Metastatic Liver Carcinoma in the Lung (tissue), 2 donors: ENCODE measurements around a stretch of chr3.

GRCh38 chr3:195904315-195904680 lies 4.1 kb downstream of the TNK2 start:
- PRO-cap, 2 experiments, result no peak in any of the 2 experiments

- PRO-cap, 2 experiments, result no peak in any of the 2 experiments
Observed at GRCh38 chr3:195911289-195911725, 3.0 kb upstream of the TNK2 start.

DNA sequence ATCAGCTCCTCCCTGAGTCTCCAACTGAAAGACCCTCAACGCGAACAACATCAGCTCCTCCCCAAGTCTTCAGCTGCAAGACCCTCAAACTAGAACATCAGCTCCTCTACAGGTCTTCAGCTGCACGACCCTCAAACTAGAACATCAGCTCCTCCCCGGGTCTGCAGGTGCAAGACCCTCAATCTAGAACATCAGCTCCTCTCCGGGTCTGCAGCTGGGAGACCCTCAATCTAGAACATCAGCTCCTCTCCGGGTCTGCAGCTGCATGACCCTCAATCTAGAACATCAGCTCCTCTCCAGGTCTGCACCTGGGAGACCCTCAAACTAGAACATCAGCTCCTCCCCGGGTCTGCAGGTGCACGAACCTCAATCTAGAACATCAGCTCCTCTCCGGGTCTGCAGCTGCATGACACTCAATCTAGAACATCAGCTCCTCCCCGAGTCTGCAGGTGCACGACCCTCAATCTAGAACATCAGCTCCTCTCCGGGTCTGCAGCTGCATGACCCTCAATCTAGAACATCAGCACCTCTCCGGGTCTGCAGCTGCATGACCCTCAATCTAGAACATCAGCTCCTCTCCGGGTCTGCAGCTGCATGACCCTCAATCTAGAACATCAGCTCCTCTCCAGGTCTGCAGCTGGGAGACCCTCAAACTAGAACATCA lies 36.2 kb upstream of the TNK2 start:
- PRO-cap, 2 experiments, result no peak in any of the 2 experiments

GRCh38 chr3:195961402-195961862 lies 53.1 kb upstream of the TNK2 start:
- PRO-cap, 2 experiments, result no peak in any of the 2 experiments

- PRO-cap, 2 experiments, result no peak in any of the 2 experiments
Observed at GRCh38 chr3:196082556-196082710, 543 bp upstream of the TFRC start.

- PRO-cap, 2 experiments, result no peak in any of the 2 experiments
Observed at GRCh38 chr3:196202206-196203034, 8.8 kb downstream of the ZDHHC19 start.

DNA sequence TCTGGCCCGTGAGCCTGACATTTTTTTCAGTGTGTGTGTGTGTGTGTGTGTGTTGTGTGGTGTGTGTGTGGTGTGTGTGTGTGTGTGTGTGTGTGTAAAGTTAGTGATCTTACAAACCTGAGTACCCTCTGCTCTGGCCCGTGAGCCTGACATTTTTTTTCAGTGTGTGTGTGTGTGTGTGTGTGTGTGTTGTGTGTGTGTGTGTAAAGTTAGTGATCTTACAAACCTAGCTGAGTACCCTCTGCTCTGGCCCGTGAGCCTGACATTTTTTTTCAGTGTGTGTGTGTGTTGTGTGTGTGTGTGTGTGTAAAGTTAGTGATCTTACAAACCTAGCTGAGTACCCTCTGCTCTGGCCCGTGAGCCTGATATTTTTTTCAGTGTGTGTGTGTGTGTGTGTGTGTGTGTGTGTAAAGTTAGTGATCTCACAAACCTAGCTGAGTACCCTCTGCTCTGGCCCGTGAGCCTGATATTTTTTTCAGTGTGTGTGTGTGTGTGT lies 999 bp downstream of the DYNLT2B start:
- PRO-cap, 2 experiments, result no peak in any of the 2 experiments

DNA sequence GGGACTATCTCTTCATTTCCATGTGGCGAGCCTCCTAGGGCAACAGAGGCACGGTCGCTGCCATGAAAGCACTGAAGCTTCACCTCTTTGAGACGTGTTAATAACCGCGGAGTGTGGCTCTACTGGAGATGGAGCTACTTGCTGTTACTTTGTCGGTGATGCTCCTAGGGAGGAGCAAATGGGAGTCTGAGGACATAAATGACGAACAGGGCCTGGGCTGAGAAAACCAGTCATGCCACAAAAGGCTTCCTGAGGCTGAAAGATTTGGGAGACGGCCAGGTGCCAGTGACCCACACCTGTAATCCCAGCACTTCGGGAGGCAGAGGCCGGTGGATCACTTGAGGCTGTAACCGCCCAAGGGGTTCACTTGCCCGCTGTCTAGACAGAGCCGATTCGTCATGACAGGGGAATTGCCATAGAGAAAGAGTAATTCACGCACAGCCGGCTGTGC lies 4.9 kb upstream of the TM4SF19 start:
- PRO-cap, 2 experiments, result no peak in any of the 2 experiments

DNA sequence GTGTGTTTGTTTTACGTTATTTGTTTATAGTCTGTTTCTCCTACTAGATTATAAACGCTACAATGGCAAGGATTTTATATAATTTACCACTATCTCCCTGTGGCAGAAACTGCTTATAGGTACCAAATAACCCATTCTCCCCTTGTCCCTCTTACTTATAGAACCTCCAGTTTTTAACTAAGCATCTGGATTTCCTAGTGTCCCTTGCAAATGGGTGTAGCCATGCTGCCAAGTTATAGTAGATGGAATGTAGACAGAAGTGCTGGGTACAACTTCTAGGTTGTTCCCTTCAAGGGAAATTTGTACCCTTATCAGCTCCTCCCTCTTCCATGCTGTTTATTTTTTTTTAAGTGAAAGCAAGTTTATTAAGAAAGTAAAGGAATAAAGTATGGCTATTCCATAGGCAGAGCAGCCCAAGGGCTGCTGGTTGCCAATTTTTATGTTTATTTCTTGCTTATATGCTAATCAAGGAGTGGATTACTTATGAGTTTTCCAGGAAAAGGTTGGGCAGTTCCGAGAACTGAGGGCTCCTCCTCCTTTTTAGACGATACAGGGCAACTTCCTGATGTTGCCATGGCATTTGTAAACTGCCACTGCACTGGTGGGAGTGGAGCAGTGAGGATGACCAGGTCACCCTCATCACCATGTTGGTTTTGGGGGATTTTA lies 40.0 kb upstream of the TM4SF19 start:
- PRO-cap, 2 experiments, result no peak in any of the 2 experiments

DNA sequence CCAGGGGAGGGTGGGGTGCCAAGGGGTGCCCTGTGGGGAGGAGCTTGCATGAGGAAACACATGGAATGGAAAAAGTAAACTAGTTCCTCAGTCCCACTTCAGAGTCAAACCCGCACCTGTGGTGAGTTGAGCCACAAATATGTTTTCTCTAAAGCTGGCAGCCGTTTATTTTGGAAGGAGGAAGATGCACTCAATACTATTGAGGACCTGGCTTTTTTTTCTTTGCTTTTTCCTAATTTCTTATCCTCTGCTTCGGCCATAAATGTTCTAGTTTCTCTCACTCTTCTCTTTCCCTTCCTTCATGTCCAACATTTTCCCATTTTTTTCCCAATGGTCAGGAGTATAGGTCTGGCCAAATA lies 30.0 kb upstream of the NRROS start:
- PRO-cap, 2 experiments, result no peak in any of the 2 experiments

- PRO-cap, 2 experiments, result no peak in any of the 2 experiments
Observed at GRCh38 chr3:196638823-196639440, 562 bp upstream of the NRROS start.

- PRO-cap, 2 experiments, result no peak in any of the 2 experiments
Observed at GRCh38 chr3:196640204-196640835, 826 bp downstream of the NRROS start.

GRCh38 chr3:196642945-196643666 lies 3.6 kb downstream of the NRROS start:
- PRO-cap, 2 experiments, result no peak in any of the 2 experiments

DNA sequence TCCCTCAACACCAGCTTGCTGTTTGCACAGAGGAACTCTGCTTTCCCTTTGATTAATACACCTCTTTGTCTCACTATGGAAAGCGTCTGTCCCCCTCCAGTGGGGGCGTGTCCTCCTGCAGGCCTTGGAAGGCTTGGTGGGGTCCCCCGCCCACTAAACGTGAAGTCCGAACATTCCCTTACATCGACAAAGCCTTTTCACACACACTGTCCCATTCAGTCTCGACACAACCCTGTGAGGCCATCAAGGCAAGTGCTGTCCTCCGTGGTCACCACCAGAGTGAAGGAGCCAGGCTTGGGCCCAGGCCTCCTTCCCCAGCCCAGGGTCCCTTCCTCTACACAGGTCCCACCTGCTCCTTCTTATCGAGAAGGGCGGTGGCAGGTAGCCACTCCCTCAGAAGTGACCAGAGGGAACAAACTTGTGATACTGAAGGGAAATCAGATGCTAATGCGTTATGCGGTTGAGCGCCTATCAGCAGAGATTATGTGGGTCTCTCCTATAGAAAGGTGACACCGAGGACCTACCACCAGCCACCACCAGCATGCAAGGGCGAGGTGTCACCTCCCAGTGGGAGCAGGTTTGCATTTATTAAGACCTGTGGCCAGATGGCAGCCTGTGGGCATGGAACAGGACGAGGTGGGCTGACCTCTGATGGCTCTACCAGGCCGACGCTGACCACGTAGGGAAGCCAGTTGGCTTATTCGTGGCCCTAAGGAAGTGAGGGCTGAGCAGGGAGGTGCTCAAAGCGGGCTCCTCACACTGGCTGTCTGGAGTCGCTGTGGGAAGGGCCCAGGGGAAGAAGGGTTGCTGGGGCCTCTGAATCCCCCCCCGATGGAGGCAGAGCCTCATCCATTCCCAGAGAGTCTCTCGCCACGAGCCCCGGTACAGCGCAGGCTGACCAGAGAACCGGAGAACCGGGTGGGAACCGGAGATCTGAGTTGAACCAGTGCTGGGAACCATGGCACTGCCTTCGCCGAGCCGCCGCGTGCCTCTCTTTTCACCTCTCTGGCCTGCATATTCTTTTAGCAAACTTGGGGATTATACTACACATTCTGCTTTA lies 6.7 kb downstream of the NRROS start:
- PRO-cap, 2 experiments, result no peak in any of the 2 experiments

DNA sequence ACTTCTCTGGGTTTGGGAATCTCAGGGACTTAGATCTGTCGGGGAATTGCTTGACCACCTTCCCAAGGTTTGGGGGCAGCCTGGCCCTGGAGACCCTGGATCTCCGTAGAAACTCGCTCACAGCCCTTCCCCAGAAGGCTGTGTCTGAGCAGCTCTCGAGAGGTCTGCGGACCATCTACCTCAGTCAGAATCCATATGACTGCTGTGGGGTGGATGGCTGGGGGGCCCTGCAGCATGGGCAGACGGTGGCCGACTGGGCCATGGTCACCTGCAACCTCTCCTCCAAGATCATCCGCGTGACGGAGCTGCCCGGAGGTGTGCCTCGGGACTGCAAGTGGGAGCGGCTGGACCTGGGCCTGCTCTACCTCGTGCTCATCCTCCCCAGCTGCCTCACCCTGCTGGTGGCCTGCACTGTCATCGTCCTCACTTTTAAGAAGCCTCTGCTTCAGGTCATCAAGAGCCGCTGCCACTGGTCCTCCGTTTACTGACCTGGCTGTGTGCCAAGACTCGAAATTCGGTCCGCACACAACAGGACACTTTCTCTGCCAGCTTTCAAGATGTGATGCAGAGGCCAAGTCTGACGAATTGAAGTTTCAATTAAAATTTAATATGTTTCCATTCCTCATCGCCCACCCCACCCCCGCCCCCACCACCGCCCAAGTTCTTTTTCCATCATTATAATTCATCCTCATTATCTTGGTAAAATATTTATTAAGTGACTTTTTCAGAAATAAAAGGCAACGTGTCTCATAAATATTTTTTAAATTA lies 21.9 kb downstream of the NRROS start:
- PRO-cap, 2 experiments, result no peak in any of the 2 experiments

DNA sequence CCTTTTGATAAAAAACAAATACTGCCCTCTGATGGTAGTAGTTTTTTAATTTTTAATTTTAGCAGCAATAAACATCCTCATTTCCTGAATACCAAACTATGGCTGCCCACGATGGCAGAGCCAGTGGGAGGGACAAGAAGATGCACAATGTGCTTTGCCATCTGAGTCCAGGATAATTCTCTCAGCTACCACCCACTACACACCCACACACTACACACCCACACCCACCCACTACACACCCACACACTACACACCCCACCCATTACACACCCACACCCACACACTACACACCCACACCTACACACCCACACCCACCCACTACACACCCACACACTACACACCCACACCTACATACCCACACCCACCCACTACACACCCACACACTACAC lies 17.8 kb downstream of the CEP19 start:
- PRO-cap, 2 experiments, result no peak in any of the 2 experiments

GRCh38 chr3:196890076-196890903 lies 22.6 kb downstream of the SENP5 start:
- PRO-cap, 2 experiments, result no peak in any of the 2 experiments

- PRO-cap, 2 experiments, result no peak in any of the 2 experiments
Observed at GRCh38 chr3:196915318-196915854, 26.9 kb downstream of the NCBP2 start.

GRCh38 chr3:197004228-197004541 lies 25.4 kb downstream of the MELTF start:
- PRO-cap, 2 experiments, result no peak in any of the 2 experiments

GRCh38 chr3:197069097-197069436 lies 39.5 kb upstream of the MELTF start:
- PRO-cap, 2 experiments, result no peak in any of the 2 experiments